Brain (tissue), 1 donor: ENCODE data around the genes LENG8, LENG9, SYT5, TMEM86B and BRSK1.

DNA sequence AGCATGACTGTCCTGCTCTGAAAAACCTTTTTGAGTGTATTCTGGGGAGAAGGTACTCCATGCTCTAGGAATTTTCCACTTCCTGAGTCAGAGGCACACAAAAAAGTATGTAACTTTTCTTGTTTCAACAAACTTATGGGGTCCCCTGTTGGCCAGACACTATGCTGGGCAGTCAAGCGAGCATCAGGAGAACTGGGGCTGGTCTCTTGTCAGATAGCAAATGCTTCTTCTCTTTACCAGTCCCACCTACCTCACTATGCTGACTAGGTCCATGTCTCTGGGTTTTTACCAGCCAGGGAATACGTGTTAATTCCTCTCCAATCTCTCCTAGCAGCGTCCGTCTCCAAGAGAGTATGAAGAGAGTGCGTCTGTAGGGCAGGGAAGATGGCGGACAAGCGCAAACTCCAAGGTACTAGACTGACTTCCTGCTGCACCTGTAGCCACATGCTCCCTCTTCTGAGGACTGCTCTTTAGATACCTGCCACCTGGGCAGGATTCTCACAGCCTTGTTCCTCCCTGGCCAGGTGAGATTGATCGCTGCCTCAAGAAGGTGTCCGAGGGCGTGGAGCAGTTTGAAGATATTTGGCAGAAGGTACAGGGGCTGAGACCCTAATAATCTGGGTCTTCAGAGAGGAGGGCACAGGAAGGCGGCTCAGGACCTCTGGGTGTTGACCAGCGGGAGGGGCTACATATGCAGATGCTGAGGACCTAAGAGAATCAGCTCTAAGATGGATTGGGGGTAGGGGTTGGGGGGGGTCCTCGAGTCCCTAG lies 5.2 kb downstream of the CNOT3 start:
- RRBS, result no CpG with 5 or more reads among the region's 13 CpGs

DNA sequence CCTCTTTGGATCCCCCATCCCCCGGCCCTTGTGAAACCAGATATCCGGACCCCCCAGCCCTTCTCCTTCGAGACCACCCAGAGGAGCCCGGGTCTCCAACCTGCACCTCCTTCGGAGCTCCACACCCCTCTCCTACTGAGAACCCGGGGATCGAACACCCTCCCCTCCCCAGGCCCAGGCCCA lies 508 bp downstream of the MBOAT7 start:
- RRBS, result 2% methylated on average over 6 of the region's 7 CpGs

GRCh38 chr19:54282642-54283317 lies 1.9 kb upstream of the LILRB2 start:
- RRBS, result no CpG with 5 or more reads among the region's 7 CpGs

GRCh38 chr19:54304888-54305727 lies 7.9 kb downstream of the LILRA5 start:
- RRBS, result no CpG with 5 or more reads among the region's 5 CpGs

DNA sequence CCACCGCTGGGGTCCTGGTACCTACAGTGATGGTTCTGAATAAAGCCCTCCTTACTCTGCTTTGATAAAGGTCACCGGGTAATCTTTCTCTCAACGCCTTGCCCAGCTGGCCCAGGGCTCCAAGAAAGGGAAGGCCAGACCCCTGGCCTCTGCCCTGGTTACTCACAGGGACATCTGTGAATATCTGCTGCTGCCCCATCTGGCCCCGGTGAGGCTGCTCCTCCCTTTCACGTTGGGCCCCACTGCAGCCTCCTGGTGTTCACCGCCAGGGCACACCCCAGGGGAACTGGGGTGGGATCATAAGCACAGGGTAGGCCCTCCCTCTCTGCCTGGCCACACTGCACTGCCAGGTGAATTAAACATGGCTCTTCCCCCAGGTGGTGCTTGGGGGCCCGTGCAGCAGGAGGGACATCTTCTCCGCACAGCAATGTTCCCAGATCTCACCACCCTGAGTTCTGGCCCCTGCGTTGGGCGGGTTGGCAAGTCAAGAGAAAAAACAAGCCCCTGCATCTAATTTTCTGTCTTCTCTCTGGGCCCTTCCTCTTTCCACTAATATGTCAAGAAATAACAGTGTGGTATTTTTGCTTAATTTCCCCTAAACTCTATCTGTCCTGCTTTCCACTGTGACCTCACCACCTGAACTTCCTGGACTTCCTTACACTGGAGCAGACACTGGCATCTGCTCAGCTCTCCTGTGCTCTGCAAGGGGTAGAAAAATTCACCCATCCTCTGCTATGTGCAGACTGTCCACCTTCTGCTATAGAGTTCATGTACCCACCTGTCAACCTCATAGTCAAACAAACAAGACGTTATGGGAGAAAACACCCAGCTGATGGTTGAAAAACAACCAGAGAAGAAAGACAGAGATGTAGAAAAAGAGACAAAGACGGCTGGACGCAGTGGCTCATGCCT lies 12.5 kb downstream of the LAIR1 start:
- RRBS, result no CpG with 5 or more reads among the region's 13 CpGs

DNA sequence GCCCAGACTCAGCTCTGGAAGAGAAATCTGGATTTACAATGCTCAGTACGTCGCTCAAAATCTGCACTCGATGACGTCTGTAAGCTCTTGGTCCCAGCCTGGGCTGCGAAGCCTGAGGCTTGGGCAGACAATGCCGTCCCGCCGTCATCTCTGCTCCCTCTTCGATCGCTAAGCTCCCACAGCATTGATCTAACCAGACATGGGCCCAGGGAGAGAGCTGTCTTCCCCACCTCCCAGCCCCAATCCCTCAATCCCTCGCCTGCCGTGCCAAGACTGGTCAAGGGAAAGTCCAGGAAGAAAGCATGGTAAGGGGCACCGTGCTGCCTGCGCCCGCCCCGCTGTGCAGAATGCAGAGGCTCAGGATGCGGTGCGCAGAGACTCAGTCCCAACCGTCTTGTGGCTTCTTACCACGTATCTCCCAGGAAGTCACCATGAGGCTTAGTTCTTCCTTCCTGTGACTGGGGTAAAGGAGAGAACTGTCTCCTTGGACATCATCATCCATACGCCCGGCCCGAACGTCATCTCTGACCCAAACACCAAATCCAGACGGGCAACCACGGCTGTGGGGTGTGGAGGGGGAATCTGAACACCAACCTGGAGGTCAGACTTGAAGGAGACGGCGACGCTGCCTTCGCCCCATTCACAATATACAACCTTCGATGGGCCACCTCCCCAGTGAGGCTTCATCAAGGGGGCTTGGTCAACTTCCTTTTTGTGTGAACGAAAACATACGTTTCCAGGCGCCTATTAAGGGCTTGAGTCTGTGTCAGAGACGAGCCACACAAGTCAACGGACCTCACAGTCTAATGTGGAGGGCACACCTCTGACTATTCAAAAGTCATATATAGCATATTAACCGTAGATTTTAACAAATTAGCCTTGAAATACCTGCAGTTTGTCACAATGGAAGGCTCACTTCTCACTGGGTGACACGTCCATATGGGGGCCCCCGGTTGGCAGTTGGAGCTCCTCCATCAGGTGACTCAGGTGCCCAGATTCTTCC lies 10.6 kb upstream of the LAIR1 start:
- RRBS, result no CpG with 5 or more reads among the region's 39 CpGs

- RRBS, result no CpG with 5 or more reads among the region's 21 CpGs
These were observed at the start of gene LENG8 for GRCh38 chr19:54449149-54449353. LENG8 (plus strand) TSS chr19:54449199.

GRCh38 chr19:54462350-54462591 lies 1.3 kb downstream of the LENG9 start:
- RRBS, result no CpG with 5 or more reads among the region's 9 CpGs

DNA sequence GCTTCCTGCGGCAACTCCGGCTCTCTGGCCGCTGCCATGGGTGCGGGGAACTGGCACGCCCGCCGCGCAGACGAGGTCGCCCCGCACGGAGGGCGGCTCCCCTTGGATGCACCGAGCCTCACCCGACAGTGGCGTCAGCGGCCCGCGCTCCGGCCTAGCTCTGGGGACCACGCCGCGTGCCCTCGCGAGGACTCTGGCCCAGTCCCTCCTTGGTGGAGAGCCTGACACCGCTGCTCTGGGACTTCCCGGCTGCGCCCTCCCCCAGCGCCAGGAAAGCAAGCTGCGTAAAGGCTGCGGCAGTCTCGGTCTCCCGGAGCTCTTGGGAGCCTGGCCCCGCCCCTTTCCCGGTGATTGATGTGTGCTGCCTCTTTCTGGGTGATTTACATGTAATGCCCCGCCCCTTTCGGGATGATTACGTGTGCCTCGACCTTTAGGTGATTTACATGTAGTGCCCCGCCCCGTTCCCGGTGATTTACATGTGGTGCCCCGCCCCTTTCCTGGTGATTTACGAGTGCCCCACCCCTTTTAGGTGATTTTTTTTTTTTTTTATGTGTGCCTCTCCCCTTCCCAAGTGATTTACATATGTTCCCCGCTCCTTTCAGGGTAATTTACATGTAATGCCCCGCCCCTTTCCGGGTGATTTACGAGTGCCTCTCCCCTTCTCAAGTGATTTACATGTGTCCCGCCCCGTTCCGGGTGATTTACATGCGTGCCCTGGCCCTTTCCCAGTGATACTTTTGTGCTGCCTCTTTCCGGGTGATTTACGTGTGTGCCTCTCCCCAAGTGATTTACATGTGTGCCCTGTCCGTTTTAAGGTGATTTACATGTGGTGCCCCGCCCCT lies at the start of gene LENG9:
Gene LENG9, minus strand, starts transcription at position 290 of the 842 bp plus-strand sequence.
- RRBS, result 1% methylated on average over 21 of the region's 56 CpGs

- RRBS, result no CpG with 5 or more reads among the region's 16 CpGs
These were observed 4.5 kb upstream of the LAIR2 start for GRCh38 chr19:54498080-54498654.

- RRBS, result 65% methylated on average over 11 of the region's 24 CpGs
These were observed 23.1 kb downstream of the GP6 start for GRCh38 chr19:55014813-55015417.

DNA sequence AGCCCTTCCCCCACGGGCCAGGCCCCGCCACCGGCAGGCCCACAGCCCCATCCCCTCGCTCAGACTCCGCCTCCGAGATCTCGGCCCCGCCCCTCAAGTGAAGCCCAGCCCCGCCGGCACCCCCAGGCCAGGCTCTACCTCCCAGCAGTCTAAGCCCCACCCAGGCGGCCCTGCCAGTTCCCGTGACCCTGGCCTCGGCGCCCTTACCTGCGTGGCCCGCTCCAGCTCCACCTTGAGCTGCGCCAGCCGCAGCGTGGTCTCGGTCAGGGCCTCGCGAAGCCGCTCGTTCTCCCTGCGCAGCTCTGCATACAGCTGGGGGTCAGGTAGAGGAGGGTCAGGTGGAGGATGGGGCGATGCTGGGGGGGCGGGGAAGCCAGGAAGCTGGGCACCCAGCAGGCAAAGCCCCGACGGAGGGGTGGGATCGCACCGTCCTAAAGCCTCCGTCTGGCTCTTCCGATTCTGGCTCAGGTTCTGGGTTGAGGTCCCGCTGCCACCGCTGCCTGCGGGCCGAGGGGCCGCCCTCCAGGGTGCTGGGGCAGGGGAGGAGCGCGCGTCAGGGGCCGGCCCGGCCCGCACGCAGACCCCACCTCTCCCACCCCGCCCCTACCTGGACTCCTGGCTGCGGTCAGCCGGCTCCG lies 16.5 kb downstream of the EPS8L1 start:
- RRBS, result 60% methylated on average over 12 of the region's 49 CpGs

DNA sequence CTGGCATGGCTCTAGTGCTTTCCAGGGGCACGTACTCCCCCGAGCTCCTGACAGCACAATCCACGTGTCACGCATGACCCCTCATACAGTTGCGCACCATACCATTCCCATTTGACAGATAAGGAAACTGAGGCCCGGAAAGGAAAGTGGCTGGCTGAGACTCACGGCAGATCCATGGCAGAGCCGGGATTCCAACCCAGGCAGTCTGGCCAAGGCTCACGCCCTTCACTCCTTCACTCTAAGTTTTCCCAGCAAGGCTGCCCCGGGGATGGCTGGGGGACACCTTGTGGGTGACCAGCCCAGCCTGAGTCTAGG lies 19.3 kb downstream of the PPP1R12C start:
- RRBS, result 97% methylated on average over 4 of the region's 10 CpGs

- RRBS, result 3% methylated on average over 5 of the region's 66 CpGs
These were observed at the start of gene SYT5 for GRCh38 chr19:55179708-55180678. SYT5 (minus strand) TSS chr19:55180289.

DNA sequence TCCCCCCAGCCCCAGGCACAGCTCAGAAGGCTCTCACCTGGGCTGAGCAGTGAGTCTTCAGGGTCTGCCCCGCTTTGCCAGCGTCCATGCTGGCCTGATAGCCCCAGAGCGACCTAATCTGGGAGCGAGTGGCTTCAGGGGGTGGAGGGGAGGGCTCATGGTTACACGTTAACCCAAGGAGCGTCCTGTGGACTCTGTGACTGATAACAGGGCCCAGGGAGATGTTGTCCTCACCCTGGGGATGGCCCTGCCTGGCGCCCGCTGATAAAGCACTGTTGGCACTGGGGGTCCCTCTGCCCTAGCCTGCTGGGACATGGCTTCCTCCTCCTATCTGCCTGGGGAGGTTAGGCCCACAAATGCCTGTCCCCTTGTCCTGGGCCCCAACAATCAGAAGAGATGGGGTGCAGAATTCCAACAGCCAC lies at the start of gene TMEM86B:
Gene TMEM86B, minus strand, starts transcription at position 110 of the 422 bp plus-strand sequence.
- RRBS, result no CpG with 5 or more reads among the region's 8 CpGs

DNA sequence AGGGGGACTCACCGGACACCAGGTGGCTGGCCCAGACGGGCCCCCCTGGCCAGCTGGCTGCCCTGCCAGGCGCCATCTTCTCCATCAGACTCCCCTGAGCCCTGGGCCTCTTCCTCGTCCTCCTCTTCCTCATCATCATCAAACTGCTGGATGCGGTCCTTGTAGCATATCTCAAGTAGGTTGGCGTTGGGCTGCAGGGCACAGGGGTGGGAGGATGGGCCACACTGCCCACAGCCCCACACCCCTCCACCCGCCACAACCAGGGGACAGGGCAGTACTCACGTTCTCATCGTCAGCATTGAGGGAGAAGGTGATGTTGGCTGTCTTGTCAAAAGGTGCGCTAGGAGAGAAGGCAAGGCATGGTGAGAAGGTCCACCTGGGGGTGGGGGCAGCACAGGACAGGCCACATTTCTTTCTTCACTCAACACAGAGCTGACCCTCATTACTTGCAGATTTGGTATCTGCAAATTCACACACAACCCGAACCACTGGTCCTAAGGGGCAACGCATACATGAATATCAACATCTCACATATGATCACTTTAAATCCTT lies 8.1 kb upstream of the TMEM86B start:
- RRBS, result no CpG with 5 or more reads among the region's 12 CpGs

- RRBS, result no CpG with 5 or more reads among the region's 25 CpGs
These were observed 11.9 kb downstream of the PPP6R1 start for GRCh38 chr19:55246804-55247354.

GRCh38 chr19:55253625-55254145 lies 5.1 kb downstream of the PPP6R1 start:
- RRBS, result 35% methylated on average over 3 of the region's 10 CpGs

DNA sequence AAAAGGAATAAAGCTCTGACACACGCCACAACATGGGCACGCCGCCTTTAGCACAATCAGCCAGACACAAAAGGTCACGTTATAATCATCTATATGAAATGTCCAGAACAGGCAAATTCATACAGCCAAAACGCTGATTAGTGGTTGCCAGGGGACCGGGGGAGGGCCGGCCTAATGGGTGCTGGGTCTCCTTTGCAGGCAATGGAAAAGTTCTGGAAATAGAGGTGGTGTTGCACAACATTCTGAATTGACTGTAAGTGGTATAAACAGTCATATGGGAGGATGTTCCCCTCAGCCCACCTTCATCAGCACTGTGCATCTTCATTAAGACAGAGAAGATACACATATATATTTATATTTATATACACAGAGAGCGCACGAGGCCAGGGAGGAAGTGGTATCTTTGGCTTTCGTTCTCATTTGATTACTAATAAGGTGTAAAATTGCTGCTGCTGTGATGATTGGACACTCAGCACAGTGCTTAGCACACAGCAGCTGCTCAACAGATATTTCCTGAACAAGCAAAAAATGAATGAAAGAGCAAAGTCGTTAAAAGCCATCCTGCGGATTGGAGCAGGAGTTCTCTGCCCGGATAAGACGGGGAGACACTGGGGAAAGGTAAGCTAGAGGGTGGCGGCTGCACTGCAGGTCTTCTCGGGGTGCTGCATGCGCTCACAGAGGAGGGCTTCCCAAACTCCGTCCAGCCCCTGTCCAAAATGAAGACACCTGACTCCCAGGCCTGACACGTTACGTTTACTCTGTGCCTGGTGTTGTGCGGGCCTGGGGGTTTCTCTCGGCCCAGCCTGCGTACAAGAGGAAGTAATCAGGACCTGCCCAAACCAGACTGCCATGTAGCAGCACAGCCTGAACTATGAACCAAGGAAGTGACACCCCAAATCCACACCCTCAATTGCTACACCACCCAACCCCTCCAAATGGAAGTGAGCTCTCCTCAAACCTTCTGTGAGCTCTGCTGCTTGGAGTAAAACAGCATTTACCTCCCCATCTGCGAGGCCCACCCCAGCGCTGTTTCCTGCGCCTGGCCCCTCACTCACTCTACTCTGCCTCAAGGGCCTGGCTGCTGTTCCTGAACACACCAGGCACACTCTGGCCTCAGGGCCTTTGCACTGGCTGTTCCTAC lies 3.4 kb downstream of the HSPBP1 start:
- RRBS, result no CpG with 5 or more reads among the region's 26 CpGs

- RRBS, result 2% methylated on average over 16 of the region's 35 CpGs
These were observed at the start of gene BRSK1 for GRCh38 chr19:55283576-55284303. BRSK1 (plus strand) TSS chr19:55283997.